Smooth muscle cell (in vitro differentiated cells): ENCODE data around the genes FANCD2 and IRAK2.

GRCh38 chr3:8898539-8899141 lies 64.6 kb downstream of the RAD18 start:
- RAMPAGE, long total RNA: no peak

GRCh38 chr3:9100696-9101075 lies 137.4 kb upstream of the RAD18 start:
- RAMPAGE, long total RNA: no peak

DNA sequence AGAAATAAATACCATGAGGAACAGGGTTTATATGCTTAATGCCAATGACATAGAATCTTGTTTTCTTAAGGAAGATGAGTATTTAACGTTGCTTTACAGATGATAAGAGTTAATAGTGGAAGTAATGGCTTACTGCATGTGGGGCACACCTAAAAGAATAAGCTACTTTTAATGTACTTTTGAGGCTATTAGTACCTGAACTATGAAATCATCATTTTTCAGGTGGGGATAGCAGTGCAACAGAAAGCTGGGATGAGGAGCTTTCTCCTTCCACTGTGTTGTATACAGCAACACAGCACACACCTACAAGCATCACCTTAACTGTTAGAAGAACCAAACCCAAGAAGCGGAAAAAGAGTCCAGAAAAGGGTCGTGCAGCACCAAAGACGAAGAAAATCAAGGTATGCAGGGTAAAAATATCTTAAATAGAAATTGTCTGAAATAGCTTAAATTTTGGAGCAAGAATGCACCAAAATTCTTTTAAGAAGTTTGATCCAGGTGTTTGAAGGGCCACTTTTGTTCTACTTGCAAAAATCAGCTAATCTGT lies 38.2 kb downstream of the SETD5 start:
- RAMPAGE, long total RNA: no peak

DNA sequence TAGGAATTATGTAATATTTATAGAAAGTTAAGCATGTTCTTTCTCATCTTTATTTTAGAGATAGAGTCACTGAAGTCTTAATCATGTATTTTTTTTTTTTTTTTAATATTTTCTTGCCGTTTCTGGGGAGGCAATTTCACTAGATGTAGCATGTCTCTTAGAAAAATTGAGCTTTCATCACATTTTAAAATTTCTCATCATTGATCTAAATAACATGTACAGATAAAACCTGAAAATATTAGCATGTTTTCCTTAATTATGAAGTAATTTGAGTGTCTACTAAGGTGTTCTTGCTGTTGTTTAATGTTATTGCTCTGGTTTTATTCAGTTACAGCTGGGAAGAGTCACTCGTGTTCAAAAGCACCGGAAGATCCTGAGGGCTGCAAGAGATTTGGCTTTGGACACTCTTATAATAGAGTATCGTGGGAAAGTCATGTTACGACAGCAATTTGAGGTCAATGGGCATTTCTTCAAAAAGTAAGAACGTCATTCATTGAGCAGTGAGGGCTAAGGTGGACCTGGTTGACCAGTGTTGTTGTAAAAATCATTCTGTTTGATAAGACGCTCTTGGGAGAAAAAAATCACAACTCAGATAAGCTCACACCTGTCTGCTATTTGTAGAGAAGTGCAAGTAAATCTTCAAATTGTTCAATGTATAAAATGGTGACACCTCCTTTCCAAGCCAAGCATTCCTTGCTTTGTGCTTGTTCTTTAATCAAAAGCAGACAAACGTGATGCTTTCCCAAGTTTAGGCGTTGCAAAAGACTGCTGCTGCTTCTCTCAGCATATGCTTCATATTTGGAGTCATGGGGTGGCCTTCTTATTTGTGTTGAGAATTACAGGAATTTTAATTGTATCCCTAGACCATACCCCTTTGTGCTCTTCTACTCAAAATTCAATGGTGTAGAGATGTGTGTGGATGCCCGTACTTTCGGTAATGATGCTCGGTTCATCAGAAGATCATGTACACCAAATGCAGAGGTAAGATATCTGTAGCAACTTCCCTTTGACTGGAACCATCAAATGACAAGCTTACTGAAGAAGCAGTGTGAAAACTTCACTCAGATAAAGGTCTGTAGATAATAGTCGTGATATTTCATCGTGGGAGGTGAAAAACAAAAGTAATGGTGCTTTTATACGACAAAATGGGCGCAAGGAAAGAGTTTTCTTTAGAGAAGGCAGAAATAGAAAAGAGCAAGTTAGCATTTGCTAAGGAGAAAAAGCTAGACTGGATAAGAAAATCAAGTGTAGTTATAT lies 44.3 kb downstream of the SETD5 start:
- RAMPAGE, long total RNA: no peak

DNA sequence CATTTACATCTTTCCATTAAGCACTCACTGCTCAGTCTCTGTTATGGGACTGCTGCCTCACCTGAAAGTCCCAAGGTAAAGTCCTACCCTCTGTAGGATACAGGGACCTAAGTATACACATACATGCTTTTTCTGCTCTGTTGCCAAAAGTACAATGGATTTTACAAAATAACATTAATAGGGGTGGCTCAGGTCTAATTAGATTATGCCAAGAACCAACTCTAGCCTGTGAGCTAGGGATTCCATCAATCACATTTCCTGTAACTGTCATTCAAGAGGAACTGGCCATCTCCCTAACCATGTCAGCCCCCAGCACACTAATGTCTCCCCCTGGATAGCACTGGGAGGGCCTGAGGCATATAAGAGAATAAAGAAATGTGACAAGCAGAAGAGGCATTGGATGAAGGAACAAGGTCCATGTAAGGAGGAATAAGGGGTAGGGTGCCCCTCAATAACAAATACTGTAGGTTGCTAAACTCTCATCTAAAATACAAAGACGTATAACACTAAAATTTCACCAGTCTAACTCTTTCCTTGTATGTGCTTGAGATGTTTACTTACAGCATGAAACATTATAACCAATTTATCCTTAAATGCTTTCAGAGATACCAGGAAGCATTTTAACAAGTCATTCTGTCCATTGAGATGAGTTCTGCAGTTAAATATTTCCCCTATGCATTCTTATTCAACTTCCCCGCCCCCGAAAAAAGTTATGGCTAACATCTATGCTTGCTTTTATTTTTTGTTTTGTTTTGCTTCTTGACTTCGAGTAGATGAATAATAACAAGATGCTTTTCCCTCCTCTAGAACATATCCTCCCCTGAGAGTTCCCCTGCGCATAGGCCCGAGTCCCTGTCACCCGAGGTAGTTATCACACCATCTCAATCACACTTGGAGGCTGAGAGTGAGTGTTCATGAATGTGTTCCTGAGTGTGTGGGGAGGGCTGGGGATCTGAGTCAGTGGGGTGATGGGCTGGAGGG lies 70.6 kb downstream of the SETD5 start:
- RAMPAGE, long total RNA: no peak

DNA sequence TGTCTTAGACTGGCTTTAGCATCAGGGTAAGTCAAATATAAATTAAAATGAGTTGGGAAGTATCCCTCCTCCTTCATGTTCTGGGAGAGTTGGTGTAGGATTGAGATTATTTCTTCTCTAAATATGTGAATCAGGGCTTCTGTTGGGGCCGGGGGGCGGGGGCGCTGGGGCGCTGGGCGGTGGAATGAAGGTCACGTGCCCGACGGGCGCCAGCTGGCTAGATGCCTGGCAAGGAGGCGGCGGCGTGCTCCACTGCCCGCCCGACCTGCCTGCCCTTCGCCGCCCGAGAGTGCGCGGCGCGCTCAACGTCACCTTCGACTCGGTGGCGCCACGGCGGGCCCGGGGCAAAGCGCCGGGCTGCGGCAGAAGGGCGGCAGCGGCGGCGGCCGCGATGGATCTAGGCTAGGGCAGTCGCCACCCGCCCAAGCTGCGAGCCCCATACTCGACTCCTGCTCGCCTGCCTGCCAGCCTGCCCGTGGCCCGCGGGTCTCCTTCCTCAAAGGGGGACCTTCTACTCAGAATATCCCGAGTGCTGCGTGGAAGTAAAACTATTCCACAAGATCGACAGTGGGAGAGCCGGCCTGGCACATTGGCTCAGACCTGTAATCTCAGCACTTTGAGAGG lies 47.0 kb upstream of the LHFPL4 start:
- RAMPAGE, long total RNA: no peak

DNA sequence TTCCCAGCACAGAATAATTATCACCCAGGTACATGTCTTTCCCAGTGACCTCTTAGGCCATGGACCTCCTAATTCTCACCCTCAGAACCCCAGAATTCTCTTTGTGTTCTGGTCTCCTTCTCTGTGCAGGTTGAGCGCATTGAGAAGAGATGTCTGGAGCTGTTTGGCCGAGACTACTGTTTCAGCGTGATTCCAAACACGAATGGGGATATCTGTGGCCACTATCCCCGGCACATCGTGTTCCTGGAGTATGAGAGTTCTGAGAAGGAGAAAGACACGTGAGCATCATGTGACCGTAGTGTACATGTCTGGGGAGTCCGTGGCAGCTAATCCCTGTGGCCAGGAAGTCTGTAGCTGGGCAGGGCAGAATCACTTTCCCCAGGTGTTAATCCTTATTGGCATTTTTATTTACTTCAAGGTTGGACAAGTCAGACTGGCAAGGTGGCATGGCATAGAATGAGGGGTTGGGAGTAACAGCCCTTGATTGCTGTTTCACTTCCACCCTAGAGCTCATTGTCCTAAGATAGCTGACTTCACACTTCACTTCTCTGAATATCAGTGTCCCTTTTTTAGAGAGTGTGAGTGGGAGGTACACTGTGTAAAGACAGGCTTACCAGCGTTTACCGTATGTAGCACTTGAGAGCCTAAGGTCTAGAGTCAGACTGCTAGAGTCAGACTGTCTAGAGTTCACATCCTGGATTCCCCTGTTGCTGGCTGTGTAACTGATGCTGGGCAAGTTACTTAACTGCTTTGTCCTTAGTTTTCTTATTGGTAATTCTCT lies 4.4 kb downstream of the MTMR14 start:
- RAMPAGE, long total RNA: no peak

DNA sequence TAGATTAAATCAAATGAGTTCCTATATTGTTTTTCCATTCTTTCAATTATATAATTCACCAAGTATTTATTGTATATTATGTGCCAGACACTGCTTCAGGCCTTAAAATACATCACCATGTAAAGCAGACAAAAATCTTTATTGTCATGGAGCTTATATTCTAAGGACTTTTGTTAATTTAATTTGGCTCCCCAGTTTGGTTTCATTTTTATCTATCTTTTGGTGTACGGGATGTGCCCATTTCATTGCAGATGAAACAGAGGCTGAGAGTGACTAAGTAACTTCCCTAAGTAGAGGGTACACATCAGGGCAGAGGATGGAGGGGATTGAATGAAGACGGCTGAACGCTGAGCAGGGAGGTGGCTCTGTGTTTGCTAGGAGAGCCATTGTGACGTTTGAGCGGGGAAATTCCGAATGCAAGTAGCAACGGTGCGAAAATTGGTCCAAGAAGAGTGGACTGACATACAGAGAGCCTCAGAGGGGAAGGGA lies 13.4 kb downstream of the MTMR14 start:
- RAMPAGE, long total RNA: no peak

DNA sequence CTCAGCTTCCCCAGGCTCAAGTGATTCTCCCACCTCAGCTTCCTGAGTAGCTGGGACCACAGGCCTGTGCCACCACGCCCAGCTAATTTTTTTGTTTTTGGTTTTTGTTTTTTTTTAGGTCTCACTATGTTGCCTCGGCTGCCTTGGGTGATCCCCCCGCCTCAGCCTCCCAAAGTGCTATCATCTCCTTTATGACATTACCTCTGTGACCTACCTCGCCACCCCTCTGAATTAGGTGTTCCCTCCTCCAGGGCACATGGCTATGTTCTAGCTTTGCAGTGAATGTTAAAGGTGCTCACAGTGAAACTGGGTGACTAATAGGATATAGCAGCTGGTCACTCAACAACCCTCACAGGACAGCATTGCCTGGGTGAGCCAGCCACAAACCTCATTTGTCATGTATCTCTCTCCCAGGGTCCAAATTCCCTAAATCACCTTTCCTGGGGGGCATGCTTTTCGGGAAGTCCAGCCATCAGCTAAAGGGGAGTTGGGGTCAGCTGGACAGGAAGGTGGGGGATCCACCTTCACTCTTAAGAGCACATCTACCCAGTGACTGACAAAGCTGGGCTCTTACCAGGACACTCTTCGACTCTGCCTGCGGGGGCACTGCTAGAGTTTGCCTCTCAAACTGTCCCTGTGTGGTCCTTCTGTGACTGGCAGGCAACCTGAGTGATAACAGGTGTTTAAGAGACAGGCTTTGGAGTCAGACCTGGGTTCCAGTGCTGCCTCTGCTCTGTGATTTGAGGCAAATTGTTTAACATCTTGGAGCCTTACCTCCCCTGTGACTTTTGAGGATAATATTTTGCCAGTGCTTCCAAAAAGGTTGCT lies 1.6 kb upstream of the TTLL3 start:
- RAMPAGE, long total RNA: no peak

GRCh38 chr3:9810542-9810832 lies 425 bp downstream of the TTLL3 start:
- RAMPAGE, long total RNA: no peak

- RAMPAGE, long total RNA: no peak
Measured at GRCh38 chr3:9810833-9811267, 788 bp downstream of the TTLL3 start.

DNA sequence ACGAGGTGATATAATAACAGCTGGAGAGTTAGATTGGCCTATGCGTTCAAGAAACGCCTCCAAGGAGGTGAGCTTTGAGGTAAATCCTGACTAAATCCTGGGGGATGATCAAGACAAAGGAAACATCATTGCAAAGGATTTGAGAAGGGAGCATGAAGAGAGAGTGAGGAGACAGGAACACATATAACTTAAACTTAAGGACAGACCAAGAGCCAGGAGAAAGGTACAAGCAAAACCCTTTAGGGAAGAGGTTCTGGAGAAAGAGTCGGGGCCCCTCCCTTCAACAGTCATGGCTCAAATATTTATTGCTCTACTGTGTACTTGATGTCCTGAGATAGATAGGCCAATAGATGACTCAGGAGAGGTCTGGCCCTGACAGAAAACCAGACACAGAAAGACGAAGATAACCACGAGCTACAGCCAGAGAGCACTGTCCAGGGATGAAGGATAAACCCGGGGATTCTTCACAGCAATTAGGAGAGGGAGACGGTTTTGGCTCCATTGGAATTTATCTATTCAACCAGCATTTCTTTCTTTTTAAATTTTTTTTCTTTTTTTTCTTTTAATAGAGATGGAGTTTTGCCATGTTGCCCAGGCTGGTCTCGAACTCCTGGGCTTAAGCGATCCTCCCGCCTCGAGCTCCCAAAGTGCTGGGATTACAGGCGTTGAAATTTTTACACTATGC lies 4.4 kb upstream of the CIDEC start:
- RAMPAGE, long total RNA: no peak

DNA sequence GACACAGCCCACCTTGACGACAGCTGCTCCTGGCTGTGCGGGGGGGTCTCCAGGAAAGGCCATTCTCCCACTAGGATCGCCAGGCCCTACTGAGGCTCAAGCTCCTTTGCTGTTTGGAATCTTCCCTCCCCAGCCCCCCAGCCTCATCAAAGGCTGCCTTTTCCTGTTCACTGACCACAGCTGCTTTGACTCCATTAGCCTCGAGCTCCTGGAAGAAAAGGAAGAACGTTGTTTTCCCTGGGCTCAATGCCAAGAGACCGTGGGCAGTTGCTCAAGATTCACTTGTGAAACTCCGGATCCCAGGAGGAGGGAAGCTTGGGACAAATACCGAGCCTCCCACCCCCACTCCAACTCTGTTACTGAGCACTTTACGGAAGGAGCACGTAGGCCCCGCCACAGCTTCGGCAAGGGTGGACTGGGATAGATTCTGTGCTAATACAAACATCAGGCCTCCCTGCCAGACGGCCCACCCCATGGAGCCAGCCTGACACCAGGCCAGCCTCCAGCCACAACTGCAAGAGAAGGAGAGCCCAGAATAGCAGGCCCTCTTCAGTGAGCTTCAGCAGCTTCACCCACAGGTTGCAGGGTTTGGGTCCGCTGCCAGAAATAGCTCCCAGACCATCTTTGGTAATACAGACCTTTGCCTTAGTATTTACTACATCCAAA lies 10.8 kb upstream of the FANCD2 start:
- RAMPAGE, long total RNA: no peak

- RAMPAGE, long total RNA: start-site peak on the minus strand at chr3:10026308-10026362, 125 and 149 reads in 2 replicates; start-site peak on the plus strand at chr3:10026411-10026480, 96 and 56 reads in 2 replicates
Measured at GRCh38 chr3:10026169-10027461, at the start of gene FANCD2. Gene FANCD2, plus strand, starts transcription at chr3:10026437.

- RAMPAGE, long total RNA: no peak
Measured at GRCh38 chr3:10143316-10143557, 1.7 kb downstream of the VHL start.

DNA sequence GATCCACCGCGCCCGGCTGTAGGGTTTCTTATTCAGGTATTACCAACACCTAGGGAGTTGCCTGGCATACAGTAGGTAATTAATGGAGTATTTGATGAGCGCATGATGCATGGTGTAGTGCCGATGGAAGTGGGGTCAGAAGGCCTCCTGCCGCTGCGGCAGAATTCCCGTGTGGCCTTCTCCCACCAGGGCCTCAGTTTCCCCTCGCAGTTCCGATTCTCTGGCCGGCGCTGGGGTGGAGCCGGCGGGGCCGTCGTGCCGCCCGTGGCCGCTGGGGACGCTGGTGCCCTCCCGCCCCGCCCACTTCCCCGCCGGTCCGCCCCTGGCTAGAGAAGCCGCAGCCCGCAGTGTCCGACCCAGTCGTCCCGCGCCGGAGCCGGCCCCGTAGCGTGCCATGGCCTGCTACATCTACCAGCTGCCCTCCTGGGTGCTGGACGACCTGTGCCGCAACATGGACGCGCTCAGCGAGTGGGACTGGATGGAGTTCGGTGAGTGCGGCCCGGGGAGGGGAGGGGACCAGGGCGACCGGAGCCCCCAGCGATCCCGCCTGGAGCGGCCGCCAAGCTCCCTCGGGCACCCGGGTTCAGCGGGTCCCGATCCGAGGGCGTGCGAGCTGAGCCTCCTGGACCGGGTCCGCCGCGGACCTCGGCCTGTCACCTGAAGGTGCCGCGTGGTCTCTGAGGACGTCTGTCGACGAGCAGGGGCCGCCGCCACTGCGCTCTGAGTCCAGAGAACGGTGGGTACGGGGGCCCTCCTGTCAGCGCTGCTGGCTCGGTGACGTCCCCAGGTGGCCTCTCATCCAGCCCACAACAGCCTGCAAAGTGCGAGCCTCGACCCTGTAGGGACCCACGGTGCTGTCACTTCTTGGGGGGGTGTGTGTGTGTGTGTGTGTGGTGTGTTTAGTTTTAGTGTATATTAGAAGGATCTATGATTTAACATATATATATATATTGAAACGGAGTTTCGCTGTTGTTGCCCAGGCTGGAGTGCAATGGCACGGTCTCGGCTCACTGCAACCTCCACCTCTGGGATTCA lies at the start of gene IRAK2:
Gene IRAK2, plus strand, starts transcription at position 359 of the 1,035 bp plus-strand sequence.
- RAMPAGE, long total RNA: no peak

- RAMPAGE, long total RNA: no peak
Measured at GRCh38 chr3:10198628-10199108, 33.9 kb downstream of the IRAK2 start.

DNA sequence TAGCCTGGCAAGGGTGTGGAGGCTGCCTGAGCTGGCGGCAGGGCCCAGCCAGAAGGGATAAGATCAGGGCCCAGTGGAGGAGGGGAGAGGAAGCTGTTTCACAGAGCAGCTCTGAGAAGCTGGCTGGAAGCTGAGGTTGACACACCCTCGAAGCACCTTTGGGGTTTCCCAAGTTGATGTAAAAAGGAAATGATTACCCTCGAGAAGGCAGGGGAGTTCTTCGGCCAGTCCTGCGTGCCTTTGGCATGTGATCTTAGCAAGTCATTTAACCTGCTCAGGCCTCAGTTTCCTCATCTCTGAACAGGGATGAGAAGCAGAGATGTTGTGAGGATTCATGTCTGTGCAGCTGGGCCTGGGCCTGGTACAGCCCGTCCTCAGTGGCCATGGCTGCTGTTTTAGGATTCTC lies 34.4 kb downstream of the IRAK2 start:
- RAMPAGE, long total RNA: no peak

DNA sequence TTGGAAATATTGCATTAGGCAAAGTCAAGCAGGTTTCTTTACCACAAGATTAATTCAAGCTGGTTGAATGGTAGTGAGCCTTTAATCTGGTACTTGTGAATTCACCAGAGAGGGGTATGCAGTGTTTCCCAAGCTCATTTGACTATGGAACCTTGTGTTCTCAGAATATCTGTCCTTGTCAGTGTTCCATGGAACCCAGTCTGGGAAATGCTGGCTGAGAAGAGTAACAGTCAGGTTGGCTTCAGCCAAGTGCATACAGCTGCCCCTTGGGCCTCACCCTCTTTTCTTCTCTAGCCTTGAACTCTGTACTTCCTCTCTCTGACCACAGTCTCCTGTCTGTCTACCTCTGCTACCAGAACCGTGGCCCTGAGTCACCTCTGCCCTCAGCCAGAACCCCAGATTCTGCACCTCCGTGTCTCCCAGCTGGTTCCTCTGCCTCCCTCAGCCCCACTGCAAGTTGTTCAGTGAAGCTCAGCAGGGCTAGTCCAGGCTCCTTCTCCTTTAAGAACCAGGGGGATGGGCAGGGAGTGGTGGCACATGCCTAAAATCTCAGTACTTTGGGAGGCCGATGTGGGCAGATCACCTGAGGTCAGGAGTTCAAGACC lies 24.6 kb upstream of the TATDN2 start:
- RAMPAGE, long total RNA: no peak

- RAMPAGE, long total RNA: no peak
Measured at GRCh38 chr3:10389717-10390540, 69.0 kb upstream of the SEC13 start.